ENCODE measurements around a stretch of chr6.

- PRO-cap, 2 experiments: no peak in any of the 2 experiments
These were observed 90.8 kb downstream of the IRAK1BP1 start for GRCh38 chr6:78957795-78958998.

GRCh38 chr6:79064083-79064636 lies 13.9 kb downstream of the PHIP start:
- PRO-cap, 2 experiments: no peak in any of the 2 experiments

GRCh38 chr6:79073813-79074312 lies 4.2 kb downstream of the PHIP start:
- PRO-cap, 2 experiments: no peak in any of the 2 experiments

GRCh38 chr6:79079794-79080098 lies 1.7 kb upstream of the PHIP start:
- PRO-cap, 2 experiments: no peak in any of the 2 experiments

DNA sequence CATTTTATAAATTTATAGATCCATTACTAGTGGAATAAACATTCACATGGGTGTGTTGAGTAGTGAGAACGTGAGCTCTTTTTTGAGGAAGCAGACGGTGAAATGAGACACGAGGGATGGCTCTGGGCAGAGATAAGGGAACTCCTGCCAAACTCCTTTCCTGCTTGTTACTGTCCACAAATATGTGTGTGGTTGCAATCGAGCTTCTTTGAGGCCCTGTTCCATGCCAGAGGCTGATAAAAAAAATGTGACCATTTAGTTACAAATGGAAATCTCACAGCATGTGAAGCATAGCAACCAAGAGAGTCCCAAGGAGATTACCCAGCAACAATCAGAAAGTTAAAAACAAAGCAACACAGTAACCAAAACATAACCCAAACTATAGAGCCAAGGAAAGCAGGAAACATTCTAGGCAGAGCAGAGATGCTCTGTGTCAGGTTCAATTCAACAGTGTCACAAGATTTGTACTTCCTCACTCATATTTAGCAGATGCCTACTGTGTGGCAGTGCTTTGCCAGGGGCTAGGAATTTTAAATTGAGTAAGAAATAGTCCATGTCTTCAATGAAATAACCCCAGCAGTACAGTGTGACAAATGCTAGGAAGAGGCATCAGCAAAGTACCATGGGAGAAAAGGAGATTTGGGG lies 191.9 kb upstream of the PHIP start:
- PRO-cap, 2 experiments: peak in 1 of 2 experiments; most common plus-strand start position 411 of the sequence (in 1); most common minus-strand start position 210 of the sequence (in 1)

DNA sequence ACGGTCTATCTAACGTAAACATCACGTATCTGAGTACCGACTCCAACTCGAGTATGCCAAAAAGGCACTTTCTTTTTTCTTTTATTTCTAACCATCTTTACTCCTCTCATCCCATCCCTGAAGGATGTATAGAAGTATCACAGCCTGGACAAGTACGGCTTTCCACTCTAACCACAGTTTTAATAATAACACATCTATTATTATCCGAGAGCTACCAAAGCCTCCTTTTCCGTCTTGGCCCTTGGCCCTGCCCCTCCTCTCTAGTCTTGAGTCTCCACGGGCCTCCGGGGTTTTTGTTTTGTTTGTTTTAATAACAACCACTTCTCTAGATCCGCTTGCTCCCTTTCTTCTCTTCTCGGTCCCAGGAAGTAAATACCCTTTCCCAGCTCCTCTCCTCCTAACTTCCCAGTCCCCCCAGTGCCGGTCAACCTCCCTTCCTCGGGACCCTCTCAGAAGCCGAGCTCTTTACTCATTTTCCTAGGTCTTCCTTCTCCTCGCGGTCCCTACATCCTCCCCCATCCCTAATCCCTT lies 666 bp downstream of the LCA5 start:
- PRO-cap, 2 experiments: no peak in any of the 2 experiments

DNA sequence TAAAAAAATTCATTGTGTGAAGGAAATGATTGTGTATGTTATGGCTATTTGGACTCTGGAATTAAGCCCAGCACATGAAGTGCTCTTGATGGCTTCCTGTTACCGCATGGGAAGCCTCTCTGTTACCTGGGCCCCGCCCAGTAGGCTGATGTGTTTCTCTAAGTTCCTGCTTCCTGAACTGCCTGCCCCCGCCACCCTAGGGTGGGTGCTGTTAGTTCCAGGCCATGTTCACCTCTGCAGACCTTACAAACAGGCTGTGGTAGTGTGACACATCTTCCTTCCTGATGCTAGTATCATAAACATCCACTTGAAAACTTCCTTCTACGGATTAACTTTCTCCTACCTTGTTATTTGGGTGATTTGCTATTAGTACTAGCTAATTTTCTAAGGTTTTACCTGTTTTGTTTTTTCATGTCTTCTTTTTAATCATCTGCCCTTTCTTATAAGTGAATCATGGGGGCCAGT lies 40.5 kb downstream of the SH3BGRL2 start:
- PRO-cap, 2 experiments: no peak in any of the 2 experiments

DNA sequence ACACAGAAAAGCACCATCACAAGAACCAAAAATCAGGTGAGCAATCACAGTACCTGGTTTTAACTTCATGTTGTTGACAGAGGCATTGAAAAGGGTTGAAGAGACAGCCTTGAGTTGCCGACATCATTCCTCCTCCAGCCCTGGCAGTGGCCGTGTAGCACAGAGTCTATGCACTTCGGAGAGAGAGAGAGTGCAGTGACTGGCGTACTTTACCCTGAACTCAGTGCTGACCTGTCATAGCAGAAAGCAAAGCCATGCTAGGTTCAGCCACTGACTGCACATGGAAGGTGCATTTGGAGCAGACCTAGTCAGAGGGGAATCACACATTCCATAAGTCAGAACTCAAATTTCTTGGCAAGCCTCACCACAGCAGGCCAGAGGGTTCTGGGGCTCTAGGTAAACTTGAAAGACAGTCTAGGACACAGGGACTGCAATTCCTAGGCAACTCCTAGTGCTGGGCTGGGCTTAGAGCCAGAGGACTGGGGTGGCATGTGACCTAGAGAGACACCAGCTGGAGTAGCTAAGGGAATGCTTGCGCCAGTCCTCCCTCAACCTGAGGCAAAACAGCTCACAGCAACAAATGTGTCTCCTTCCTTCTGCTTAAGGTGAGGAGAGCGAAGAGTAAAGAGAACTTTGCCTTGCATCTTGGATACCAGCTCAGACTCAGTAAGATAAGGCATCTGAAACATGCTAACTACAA lies 69.1 kb downstream of the ELOVL4 start:
- PRO-cap, 2 experiments: no peak in any of the 2 experiments

GRCh38 chr6:80280486-80281435 lies 174.3 kb downstream of the BCKDHB start:
- PRO-cap, 2 experiments: no peak in any of the 2 experiments

GRCh38 chr6:80314527-80314853 lies 208.0 kb downstream of the BCKDHB start:
- PRO-cap, 2 experiments: no peak in any of the 2 experiments

- PRO-cap, 2 experiments: no peak in any of the 2 experiments
These were observed 251.8 kb downstream of the BCKDHB start for GRCh38 chr6:80358159-80358789.

DNA sequence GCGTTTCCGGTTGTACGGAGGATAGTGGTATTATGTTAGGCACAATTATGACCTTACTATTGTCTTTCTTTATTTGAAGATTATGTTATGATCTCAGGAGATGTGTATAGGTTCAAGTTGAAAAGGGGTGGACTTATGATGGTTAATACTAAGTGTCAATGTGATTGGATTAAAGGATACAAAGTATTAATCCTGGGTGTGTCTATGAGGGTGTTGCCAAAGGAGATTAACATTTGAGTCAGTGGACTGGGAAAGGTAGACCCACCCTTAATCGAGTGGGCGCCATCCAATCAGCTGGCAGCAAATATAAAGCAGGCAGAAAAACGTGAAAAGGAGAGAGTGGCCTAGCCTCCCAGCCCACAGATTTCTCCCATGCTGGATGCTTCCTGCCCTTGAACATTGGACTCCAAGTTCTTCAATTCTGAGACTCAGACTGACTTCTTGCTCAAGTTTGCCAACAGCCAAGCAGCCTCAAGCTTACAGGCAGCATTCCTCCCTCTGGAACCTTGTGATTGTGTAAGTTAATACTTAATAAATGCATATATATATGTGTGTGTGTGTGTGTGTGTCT lies 284.2 kb downstream of the BCKDHB start:
- PRO-cap, 2 experiments: no peak in any of the 2 experiments

DNA sequence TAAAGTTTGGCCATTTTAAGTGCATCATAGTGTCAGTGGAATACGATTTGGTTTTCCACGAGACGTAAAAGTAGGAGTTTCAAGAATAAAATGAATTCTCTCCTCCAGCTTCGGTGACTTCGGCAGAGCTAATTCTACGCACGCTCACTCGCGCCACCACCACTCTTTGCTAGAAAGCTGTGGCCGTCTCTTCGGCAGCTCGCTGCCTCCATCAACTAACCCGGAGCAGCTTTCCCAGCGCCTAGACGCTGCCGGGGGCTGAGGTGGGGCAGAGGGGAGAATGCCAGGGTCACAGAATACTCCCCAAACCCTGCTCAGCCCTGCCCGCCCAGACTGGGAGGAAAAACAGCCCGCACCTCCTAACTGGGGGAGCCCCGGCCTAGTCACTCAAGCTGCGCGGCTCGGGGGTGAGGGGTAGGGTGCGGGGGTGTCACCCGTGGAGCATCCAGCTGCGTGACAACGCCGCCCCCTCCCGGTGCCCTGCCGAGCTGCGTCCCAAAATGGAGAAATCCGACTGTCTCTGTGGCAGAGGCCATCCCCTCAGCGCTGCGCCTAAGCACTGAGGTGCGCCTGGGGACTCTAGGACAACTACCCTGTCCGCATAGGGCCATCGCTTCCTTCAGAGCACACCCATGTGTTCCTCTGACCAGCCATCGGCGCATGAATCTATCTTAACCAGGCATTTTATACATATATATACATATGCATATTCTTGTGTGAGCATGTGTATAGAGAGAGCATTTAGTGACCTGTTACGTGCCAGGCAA lies 1.3 kb upstream of the TENT5A start:
- PRO-cap, 2 experiments: peak in 1 of 2 experiments; most common minus-strand start position 335 of the sequence (in 1)

DNA sequence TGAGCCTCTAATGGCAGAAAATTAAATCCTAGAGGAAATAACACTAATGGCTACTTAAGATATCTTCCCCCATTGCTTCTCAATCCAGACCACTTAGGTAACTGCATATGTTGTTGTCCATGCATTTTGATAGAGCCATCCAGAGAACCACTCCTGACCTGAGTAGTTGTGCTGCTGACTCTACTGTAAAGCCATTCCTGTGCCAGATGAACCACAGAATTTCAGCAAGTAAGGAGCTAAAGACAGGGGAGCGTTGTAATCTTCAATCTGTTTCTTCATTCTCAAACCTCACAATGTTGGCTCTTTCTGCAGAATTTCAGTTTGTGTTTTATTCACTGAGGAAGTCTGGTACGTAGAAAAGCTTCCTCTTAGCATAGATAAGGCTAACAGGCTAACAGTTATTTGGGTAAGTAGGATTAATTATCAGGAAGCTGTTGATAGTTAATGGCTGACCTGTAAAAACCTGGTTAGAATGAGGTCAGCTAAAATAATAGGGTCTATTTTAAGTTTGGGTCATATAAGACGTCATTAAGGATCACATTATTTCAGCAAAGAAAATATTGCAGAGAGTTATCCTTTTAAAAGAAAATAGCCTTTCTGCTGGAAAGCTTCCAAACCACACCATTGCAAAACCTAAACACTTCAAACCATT lies 14.0 kb upstream of the TENT5A start:
- PRO-cap, 2 experiments: no peak in any of the 2 experiments

DNA sequence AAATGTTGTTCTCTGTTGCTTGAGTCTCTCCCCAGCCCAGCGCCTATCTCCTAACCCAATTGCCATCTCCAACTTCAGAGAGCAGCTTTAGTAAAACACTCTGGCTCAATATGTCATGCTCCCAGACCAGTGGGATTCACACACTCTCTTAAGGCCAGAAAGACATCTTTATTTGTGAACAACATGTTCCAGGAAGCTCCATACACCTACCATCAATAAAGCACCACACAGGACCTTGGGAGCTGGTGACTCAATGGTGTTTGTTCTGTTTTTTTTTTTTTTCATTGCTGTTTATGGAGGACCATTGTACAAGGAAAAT lies 36.2 kb upstream of the TENT5A start:
- PRO-cap, 2 experiments: peak in 1 of 2 experiments; most common minus-strand start position 148 of the sequence (in 1)

- PRO-cap, 2 experiments: no peak in any of the 2 experiments
These were observed 81.7 kb upstream of the TENT5A start for GRCh38 chr6:81834119-81834669.

DNA sequence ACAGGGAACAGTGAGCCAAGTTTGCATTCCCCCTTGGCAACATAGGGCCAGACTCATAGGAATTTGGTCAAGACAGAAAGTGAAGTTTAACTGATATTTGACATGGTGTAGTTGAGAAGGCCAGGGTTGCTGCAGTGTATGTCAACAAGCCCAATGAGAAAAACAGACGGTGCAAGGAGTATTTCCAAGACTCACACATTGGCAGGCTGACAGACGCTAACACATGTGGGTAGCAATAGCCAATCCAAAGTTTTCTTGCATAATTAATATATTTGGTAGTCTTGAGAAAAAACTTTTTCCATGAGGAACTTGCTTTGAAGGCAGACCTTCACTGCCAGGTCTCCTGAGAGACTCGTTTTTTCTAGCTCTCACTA lies 213.8 kb downstream of the IBTK start:
- PRO-cap, 2 experiments: no peak in any of the 2 experiments

DNA sequence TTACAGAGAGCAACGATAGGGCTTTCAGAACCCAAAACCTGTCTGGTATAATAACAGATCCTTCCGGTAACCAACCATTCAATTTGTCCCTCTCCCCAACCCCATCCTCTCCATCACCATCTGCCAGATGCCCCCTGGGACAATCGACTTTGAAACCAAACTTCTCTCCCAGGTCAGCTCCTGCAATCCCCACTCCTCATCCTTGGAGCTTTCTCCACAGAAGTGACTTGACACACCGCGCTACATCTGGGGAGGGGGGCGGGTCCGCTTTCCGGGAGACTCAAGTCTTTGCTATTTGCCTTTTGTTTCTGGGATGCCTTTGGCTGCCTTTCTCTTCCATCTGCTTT lies 852 bp upstream of the TPBG start:
- PRO-cap, 2 experiments: no peak in any of the 2 experiments

DNA sequence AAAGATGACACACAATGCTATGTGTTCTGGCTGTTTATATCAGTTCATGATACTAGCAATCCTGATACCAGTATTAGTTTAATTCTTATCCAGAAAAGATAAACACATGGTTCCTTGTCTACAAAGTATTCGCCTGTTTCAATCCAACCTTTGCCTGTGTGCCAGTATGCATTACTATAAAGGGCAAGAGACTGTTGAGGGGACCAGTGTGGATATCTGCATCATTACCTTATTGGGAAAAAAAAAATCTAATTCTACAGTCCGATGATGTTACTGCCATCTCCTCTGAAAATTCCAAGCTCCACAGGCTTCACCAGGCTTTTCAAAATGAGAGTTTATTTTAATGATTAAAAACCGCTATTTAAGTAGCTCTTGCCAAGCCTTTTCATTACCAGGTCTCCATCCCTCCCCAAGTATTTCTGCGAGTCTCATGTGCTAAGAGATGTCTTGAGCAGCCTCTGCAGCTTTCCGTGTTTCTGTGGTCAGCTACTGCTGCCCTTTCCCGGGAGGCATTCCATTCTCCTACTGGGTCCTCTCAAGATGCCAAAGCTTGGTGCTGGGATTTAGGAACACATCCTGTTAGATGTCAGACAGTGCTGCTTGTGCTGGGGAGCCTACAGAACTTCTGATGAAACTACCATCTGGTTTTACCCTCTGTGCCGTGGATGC lies 4.1 kb downstream of the RWDD2A start:
- PRO-cap, 2 experiments: no peak in any of the 2 experiments

DNA sequence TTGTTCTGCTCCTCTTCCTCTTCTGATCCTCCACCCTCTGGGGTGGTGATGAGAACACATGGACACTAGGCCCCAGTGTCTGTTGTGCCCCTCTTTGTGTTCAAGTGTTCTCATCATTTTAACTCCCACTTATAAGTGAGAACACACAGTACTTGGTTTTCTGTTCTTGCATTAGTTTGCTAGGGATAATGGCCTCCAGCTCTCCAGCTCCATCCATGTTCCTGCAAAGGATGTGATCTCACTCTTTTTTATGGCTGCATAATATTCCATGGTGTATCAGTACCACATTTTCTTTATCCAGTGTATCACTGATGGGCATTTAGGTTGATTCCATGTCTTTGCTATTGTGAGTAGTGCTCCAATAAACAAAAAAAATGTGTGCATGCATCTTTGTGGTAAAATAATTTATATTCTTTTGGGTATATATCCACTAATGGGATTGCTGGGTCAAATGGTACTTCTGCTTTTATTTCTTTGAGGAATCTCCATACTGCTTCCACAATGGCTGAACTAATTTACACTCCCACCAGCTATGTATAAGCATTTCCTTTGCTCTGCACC lies 67.5 kb downstream of the RWDD2A start:
- PRO-cap, 2 experiments: no peak in any of the 2 experiments